LHCN-M2 (cell line): ENCODE data around the genes RHBDF1, ARHGDIG, RHOT2 and RHBDL1.

- RAMPAGE, long total RNA, result no peak
Measured at GRCh38 chr16:16622-17394, 36.6 kb downstream of the POLR3K start.

GRCh38 chr16:72348-73359, at the start of gene RHBDF1:
RHBDF1 (minus strand) TSS chr16:72631.
- RAMPAGE, long total RNA, result no peak

DNA sequence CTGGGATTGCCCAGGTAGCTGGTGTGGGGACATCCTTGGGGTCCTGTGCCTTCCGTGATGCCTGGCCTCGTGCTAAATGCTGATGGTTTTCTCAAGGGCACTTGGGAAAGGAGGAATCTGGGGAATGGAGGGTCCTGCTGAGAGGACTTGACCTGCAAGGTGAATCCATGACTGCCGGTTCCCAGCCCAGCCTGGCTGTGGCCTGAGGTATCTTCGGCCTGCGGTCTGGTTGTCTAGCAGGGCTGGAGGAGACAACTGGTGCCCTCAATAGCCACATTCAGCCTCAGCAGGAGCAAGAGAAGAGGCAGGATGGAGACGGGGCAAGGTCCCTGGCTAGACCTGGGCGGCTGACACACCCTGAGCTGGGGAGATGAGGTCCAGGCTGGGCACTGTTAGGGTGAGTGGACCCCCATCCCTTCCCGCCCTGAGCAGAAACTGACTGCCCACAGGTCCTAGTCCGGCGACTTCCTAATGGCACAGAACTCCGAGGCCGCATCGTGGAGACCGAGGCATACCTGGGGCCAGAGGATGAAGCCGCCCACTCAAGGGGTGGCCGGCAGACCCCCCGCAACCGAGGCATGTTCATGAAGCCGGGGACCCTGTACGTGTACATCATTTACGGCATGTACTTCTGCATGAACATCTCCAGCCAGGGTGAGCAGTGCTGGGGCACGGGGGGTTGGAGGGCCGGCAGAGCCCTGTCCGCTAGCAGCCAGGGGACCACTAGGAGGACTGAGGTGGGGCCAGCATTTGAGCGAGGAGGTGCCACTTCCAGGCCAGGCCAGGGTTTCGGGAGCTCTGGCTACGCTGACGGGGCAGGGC, 4.8 kb downstream of the MPG start:
- RAMPAGE, long total RNA, result no peak

DNA sequence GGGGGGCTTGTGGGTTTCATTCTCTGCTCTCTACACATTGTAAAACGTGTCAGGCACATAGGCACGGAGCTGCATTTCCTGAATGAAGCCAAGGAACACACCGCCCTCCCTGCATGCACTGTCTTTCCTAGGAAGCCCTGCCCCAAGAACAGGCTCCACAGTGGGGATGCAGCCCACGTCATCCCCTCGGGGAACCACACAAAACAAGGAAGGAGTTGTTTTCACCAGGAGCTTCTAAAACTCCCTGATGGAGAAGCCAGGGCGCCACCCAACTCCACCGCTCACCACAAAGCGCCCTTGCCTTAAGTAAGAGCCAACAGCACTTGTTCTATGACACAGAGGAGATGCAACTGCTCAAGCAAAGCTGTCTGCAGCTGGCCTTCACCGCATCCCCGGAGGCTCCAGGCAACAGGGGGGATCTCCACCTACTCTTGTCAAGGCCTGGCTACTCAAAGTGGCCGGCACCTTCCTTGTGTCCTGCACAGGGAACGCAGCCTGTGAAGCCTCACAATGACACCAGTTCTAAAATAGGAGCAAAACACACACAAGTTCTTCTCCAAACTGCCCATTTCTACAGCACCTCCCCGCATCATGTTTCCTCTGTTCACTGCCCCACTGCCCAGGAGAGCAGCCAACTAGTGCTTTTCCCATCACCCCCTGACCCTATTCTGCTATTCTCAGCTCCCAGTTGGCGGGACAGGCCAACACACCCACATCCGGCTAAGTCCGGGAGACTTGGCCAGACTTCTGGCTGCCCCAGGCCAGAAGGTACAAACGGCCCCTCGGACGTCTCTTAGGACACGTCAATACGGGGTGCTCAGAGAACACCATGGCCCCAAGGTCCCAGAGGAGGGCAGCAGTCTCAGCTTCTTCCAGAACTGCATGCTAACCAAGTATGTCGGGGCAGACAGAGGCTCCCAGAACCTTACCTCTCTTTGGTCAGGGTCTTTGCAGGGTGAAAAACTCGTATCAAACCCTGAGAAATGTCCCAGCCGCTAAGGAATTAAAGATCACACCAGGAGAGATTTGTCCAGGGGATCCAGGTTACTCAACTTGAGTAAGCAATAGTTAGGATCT, 24.3 kb downstream of the MPG start:
- RAMPAGE, long total RNA, result no peak

GRCh38 chr16:280230-280913, at the start of gene ARHGDIG:
ARHGDIG (plus strand) TSS chr16:280591.
- RAMPAGE, long total RNA, result no peak

DNA sequence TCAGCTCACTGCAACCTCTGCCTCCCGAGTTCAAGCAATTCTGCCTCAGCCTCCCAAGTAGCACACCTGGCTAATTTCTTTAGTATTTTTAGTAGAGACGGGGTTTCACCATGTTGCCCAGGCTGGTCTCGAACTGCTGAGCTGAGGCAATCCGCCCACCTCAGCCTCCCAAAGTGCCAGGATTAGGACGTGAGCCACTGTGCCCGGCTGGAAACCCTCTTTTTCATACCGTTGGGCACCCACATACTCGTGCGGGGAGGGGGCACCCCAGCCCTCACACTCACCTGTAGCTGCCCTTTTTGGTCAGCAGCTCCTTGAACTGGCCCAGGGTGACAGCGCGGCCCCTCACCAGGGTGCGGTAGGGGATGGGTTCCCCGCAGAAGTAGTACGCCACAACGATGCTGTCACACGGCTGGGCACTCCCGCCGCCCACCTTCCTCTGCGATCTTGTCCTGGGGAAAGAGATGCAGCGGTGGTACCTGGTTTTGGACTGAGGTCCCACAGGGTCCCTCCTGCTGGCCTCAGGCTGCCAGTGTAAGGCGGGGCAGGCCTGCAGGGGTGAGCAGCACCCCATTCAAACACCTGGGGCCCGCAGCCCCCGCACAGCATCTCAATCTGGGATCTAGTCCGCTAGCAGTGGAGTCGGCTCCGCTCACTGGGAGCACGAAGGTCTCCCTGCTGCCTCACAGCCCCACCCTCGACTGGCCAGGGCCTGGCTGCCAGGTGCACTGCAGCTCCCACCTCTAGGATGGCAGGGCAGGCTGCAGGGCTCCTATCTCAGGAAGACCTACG, 6.4 kb downstream of the PDIA2 start:
- RAMPAGE, long total RNA, result no peak

DNA sequence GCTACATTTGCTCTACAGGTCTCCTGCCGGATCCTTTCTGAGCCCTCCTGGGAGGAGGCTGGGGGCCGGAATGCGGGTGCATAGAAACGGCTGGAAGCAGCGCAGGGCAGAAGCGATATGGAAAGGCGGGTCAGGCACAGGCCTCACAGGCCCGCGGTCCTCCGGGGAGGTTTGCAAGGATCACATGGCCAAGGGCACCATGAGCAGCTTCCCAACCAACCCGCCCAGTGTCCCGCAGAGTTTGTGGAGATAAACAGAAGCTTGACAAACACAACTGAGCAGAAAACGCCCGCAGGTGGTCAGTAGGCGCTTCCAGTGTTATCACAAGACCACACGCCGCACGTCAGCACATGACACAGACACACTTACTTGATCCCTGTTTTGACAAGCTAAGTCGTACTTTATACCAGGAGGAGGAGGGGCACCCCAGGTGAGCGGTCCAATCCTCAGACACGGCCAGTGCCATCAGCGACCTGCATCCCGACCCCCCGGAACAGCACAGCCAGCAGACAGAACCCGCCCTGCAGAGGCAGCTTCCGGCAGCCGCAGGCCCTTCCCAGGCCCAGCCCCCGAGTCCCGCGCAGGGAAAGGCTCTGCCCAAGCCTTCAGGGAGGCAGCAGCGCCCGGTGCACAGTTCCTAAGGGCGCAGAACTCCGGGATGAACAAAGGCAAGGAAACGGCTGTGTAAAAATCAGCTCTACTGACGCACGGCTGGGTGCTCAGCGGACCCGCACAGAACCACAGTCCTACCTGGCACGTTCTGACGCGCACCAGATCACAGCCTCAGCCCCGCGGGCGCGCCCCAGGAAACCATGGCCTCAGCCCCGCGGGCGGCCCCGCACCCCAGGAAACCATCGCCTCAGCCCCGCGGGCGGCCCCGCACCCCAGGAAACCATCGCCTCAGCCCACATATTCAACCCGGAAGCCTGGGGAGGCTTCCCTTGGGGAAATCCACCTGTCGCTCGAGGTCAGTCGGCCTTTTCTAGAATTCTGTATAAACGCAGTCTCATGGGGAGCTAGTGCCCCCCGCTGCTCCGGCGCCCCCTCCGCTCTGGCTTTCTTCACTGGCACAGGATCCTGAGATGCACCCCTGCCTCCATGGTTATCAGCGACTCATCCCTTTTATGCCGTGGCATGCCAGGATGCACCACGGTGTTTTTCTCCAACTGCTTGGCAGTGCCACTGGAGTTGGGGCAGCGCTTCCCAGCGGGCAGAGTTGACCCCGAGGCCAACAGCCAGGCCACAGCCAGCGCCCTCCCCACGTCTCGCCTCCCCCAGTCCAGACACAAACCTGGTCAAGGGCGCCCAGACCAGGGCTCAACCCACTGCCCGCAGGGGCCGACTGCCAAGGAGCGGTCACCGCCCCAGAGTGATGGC, 27.8 kb downstream of the AXIN1 start:
- RAMPAGE, long total RNA, result no peak

GRCh38 chr16:330089-330737, 22.3 kb downstream of the AXIN1 start:
- RAMPAGE, long total RNA, result no peak

DNA sequence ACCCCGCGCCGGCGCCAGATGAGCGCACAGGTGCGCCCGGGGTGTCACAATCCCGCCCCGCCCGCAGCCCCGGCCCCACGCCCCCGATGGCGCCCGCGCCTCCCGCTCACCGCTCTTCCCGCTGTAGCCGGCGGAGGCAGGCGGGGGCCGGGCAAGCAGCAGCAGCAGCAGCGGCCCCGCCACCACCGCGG, 292 bp downstream of the PGAP6 start:
- RAMPAGE, long total RNA, result no peak

DNA sequence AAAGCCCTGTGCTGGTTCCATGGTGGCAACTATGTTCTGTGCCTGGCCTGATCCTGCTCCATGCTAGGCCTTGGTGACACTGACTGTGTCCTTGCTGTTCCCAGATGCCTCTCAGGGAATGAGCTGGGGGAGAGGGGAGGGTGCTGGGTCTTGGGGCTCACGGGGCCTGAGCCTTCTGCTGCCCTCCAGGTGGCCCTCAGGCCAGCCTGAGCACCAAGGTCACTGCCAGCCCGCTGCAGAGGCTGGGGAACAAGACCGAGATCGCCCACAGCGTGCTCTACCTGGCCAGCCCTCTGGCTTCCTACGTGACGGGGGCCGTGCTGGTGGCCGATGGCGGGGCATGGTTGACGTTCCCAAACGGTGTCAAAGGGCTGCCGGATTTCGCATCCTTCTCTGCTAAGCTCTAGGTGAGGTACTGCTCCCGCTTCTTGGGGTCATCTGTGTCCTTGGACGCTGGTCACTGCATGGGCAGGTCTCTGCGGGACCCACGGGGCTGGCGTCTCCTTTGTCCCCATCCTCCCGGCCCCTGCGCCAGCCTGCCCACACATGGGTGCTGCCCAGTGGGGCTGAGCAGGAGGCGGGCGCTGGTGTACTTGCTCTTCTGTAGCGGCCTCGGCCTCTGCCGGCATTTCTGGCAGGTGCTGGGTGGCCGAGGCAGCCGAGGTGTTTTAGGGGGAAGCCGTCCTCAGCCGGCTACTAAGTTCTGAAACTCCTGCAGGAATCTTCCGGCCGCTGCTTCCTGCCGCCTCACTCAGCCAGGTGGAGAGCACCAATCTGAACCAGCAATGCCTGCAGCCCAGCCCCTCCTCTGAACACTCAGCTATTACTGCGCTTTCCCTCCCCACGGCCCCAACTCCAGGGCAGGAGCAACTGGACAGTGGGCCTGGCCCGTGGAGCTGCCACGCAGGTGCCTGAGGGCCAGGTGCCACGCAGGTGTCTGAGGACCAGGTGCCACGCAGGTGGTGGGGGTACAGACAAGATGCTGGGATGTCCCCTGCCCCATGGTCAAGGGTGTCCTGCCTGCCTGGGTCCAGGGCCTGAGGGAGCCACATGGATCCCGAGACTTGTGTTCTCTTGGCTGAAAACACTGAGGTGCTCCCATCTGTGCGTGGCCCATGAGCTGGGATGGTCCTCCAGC, 9.9 kb downstream of the DECR2 start:
- RAMPAGE, long total RNA, result no peak

GRCh38 chr16:426307-427139, 1.1 kb downstream of the RAB11FIP3 start:
- RAMPAGE, long total RNA, result no peak

GRCh38 chr16:467082-467558, 41.7 kb downstream of the RAB11FIP3 start:
- RAMPAGE, long total RNA, result no peak

DNA sequence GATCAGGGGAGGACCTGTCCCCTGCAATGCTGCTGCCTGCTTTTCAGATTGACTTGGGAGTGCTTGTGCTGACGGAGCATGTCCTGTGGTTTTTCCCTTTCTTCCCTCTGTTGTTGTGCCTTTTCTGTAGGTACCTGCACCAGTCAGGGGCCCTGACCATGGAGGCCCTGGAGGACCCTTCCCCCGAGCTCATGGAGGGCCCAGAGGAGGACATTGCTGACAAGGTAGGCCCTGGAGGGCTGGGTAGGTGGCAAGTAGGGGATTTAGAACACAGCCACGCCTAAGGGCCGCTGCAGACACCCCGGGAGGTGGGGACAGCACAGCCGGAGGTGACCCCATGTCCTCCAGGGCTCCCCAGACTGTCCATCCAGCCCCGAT, 24.6 kb upstream of the CAPN15 start:
- RAMPAGE, long total RNA, result no peak

DNA sequence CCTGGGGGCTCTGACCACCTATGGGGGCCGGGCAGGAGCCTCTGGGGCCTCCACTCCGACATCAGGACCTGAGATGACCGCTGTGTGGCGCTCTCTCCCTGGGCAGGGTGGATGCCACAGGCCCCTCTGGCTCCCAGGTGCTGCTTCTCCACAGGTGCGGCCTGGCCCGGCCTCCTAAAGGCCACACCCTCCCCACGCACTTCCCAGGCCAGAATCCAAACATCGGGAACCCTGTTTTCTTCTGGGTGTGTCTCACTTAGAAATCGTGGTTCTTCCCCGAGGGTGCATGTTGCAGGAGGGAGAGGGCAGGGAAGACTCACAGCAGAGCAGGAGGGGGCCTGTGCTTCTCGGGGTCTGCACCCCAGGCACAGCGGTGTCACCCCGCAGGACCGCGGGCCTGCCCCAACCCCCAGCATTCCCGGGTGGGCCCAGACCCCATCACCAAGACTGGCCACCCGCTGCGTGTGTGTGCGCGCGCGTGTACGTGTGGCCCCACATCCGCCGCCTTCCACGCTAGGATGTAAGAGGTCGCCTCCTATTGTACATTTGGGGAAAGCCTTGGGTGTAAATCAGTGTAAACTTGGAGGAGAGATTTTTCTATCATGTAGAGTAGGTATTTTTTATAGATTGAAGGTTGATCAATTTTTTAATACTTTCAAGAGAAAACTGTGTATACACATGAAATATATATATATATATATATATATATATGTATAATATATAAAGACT, 5.8 kb upstream of the CAPN15 start:
- RAMPAGE, long total RNA, result no peak

- RAMPAGE, long total RNA, result no peak
Measured at GRCh38 chr16:592034-592476, 2.2 kb downstream of the RAB40C start.

DNA sequence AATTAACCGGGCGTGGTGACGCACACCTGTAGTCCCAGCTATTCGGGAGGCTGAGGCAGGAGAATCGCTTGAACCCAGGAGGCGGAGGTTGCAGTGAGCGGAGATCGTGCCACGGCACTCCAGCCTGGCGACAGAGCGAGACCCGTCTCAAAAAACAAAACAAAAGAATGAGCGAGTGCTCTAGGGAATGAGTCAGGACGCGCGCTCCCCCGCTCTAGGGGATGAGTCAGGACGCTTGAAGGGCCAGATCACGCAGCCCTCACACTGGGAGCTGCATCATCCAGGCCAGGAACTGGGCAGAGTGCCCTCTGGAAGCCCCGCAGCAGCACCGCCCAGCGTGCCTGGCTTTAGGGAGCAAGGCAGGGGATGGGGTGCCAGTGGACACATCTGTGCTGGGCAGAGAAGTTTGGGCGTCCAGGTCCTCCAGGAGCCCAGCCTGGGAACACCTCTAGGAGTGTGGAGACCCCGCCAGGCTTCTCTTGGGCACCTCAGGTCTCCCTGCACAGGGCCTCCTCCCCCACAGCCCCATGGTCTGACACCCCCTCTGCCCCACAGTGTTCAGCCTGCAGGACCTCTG, 3.9 kb upstream of the WFIKKN1 start:
- RAMPAGE, long total RNA, result no peak

GRCh38 chr16:636910-637184, 742 bp upstream of the METTL26 start:
- RAMPAGE, long total RNA, result no peak

- RAMPAGE, long total RNA, result no peak
Measured at GRCh38 chr16:647973-648603, 1.1 kb upstream of the WDR90 start.

- RAMPAGE, long total RNA, result no peak
Measured at GRCh38 chr16:667524-668849, at the start of gene RHOT2. RHOT2 (plus strand) TSS chr16:668132.

DNA sequence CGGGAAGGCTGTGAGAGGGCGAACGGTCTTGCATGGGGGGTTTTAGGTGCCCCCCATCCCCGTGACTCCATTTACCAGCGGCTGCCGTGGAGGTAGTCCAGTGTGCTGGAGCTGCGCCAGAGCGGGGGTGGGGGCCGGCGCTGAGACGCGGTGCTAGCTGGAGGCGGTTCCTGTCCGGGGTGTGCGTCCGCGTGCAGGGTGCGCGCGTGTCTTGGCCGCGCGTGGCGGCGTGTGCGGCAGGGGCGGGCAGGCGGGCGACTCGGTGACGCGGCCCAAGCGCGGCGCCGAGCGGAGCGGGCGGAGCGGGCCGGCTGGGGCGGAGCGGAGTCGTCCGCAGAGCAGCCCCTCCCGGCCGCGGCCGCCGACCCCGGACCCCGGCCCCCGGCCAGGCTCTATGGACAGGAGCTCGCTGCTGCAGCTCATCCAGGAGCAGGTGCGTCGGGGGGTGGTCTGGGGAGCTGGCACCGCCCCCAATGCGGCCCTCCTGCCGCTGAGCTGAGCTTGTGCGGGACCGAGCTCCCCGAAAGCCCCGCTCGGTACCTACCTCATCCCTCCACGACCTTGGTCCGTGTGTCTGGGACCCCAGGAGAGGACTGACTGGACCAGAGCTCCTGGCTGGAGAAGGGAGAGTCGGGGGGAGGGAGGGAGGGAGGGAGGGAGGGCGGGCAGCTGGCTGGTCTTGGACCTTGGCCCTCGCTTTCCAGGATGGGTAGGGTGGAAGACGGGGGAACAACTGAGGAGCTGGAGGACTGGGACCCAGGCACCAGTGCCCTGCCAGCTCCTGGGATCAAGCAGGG, at the start of gene RHBDL1:
RHBDL1 (plus strand) TSS at position 275 of the 797 bp plus-strand sequence.
- RAMPAGE, long total RNA, result no peak